Measurements from ENCODE around the gene PDE6A.

- RRBS: no CpG with 5 or more reads among the region's 7 CpGs
These were observed 50.1 kb upstream of the SPINK14 start for GRCh38 chr5:148118311-148118677.

GRCh38 chr5:148342920-148343417 is 7.6 kb downstream of the SPINK9 start:
- RRBS: no CpG with 5 or more reads among the region's 2 CpGs

DNA sequence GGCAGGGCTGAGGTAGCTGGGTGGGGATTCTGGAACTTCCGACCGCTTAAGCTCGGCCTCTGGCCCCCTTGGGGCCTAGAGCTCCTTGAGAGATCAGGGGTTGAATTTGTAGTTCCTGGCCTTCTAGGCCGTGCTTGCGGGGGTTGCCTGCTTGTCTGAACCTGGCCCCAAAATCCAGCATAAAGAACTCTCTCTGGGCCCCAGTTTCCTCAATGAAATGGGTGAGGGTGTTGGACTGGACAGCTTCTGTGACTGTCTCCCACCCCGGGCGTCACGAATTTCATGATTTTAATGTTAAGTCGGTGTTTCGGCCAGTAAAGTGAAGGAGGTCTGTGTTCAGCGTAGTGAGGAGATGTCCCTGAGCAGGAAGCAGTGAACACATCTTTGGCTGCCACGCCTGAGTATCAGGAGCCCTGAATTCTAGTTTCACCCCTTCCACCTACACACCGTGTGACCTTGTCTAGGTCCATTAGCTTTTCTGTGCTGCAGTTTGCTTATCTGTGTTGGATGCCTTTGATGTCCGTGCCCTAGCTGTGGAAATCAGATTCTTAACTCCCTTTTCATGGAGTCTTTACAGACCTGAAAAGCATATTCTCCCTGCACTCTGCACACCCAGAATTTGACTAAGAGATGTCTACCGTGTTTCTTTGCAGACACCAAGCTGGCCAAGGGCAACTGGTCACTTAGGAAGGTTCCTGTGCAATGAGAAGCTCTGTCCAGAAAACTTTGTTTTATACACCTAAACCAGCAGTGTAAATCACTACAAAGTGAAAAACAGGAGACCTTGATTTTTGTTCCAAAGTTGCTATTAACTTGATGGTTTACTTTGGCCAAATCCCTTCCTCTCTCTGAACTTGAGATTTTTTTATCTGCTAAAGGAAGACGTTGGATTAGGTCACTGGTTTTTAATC is 600 bp downstream of the FBXO38 start:
- RRBS: no CpG with 5 or more reads among the region's 16 CpGs

DNA sequence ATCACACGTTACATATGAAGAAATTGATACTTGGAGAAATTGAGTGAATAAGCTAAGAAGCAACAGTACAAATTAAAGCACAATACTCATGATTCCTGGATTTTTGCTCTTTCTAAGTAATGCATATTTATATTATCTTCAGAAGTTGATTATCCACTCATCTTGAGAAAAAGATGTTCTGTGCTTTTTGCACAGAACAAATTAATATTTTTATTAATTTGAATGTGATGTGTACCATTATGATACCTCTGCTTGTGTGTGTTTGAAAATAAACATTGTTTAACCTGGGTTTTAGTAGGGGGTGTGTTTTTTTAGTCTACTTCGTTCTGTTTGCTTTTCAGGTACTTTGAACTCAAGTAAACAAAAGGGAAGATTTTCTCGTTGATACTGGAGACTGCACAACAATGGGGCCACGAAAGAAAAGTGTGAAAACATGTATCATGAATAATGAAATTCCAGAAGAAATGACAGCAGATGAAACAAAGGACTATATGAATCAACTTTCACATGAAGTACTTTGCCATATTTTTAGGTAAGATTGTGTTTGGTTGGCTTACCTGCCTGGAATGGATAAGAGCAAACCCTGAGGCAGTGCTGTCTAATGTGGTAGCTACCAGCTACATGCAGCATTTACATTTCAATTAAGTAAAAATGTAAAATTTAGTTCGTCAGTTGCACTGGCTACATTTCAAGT is 10.8 kb downstream of the FBXO38 start:
- RRBS: no CpG with 5 or more reads among the region's 5 CpGs

DNA sequence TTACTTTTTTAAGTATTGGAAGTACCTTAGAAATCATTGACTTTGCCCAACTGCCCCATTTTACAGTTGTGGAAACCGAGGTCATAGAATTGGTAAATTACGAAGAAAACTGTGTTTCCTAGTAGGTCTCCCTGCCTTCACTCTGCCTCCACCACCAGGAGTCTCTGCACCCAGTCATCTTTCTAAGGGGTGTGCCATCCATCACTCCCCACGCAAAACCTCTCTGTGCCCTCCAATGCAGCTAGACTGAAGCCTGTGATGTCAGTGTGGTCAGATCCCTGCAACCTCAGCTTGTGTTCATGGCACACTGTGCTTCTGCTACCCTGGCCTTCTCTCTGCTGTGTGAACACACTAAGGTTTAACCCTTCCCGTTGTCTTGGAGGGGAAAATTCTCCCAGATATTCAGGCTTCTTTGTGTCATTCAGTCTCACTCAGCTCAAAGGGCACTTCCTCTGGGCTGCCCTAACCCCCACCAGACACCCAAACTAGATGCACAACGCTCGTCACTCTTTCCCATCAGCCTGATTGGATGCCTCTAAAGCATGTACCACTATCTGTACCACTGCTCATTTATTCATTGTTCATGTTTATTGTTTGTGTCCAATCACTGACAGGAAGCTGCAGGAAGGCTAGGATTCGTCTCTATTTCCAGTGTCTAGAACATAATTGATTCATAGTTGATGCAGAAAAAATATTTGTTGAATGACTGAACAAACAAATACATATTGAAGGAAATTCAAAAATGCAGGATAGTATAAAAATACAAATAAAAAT is 18.4 kb downstream of the ADRB2 start:
- RRBS: no CpG with 5 or more reads among the region's 7 CpGs

DNA sequence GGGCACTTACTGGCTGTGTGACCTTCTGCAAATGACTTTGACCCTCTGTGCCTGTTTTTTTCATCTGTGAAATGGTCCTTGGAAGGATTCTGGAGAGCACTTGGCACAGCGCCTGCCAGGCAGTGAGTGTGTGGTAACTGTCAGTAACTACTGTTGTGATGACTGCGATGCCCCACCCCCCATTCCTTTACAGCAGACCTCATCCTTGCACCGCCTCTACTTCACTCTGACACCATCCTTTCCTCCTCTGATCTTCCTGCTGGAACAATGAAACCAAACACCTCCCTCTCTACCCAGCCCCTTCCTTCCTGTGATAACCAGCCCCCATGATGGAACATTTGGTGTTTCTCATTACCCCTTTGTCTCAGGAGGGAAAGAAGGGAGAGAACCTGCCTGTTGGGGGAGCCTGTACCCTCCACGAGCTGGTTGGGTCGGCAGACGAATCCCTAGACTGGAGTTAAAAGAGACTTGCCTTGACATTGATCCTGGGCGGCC is 34.4 kb upstream of the GRPEL2 start:
- RRBS: no CpG with 5 or more reads among the region's 7 CpGs

- RRBS: no CpG with 5 or more reads among the region's 3 CpGs
These were observed 25.1 kb upstream of the GRPEL2 start for GRCh38 chr5:149320261-149320548.

GRCh38 chr5:149344755-149345106 is 568 bp upstream of the GRPEL2 start:
- RRBS: no CpG with 5 or more reads among the region's 5 CpGs

DNA sequence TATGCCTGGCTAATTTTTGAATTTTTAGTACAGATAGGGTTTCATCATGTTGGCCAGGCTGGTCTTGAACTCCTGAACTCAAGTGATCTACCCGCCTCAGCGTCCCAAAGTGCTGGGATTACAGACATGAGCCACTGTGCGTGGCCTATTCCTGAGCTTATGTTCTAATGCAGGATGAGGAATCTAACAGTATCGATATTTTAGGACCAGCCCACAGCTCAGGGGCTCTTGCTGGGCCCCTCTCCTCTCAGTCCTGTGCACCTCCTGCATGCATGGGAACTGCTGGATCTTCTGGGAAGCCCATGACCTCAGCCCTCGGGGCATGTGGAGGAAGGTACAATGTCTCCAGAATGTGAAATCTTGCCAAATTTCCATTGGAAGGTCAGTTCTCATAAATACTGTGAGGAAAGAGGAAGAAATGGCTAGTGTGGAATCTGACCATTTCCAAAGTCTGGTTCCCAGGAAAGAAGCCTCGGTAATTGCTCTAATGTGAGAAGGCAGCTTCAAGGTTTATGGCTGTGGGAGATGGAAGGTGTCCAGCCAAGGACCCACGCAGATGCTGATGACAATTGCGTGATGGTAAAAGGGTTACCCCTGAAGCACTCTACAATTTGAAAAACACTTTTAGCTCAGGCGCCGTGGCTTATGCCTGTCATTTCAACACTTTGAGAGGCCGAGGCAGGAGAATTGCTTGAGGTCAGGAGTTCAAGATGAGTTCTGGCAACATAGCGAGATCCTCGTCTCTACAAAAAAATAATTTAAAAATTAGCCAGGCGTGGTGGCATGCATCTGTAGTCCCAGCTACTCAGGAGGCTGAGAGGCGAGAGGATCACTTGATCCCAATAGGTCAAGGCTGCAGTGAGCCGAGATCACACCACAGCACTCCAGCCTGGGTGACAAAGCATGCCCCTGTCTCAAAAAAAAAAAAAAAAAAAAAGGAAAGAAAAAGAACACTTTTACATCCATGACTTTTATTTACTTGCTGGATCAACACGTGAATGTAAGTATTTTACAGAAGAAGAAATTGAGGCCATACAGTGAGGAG is 8.1 kb upstream of the IL17B start:
- RRBS: no CpG with 5 or more reads among the region's 17 CpGs

GRCh38 chr5:149414133-149415078 is 35.3 kb upstream of the IL17B start:
- RRBS: no CpG with 5 or more reads among the region's 10 CpGs

- RRBS: no CpG with 5 or more reads among the region's 5 CpGs
These were observed 76.9 kb downstream of the CSNK1A1 start for GRCh38 chr5:149474254-149474882.

GRCh38 chr5:149616559-149616854 is 35.2 kb downstream of the ARHGEF37 start:
- RRBS: no CpG with 5 or more reads among the region's 3 CpGs

- RRBS: no CpG with 5 or more reads among the region's 15 CpGs
These were observed 54.3 kb upstream of the PPARGC1B start for GRCh38 chr5:149675483-149676527.

GRCh38 chr5:149693852-149694500 is 36.1 kb upstream of the PPARGC1B start:
- RRBS: no CpG with 5 or more reads among the region's 8 CpGs

DNA sequence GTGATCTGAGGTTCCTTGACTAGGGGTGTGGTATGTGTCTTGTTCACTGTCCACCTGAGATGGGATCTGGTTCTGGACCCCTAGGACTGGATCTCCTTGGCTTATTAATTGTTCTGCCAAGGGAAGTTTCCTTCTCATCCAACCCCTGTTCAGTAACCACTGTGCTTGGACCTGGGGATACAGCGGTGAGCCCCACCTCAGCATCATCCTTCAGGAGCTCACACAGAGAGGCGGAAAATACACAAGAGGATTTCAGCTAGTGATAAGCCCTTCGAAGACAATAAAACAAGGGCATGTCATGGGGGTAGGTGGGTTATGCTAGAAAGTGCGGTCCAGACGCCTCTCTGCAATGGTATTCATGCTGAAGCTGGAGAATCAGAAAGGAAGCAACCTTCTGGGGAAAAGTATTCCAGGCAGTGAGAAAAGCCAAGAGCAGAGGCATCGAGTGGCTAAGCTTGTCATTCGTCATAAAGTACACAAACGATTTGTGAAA is 26.7 kb downstream of the PPARGC1B start:
- RRBS: no CpG with 5 or more reads among the region's 8 CpGs

DNA sequence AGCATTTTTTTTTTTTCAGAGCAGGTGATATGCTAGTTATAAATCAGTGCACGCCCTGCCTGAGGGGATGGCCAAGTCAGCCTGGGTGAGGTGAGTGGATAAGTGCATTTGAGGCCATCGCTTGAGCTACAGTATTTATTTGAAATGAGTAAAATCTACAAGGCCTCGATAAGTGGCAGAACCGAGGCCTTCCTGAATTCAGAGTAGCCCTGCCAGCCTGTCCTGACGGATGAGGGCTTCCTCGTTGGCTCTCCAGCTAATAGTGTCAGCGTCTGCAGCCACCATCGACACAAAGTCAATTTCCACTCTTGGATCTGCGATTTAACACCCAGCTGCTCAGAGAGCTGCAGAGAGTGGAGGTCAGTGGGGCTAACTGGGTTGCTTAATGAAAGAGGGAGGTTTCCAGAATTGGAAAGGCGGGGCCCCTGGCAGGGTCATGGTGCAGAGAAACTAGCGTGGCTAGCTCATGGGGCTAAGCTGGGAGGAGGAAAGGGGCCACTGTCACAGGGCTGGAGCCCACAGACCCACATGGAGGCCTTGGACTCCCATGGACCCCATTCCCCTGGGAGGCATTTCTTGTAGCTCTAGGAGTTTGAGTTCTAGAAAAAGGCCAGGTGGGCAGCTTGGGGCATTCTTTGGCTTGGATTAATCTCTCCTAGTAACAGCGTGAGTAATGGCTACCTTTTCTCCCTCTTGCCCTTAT is 27.4 kb downstream of the PPARGC1B start:
- RRBS: no CpG with 5 or more reads among the region's 12 CpGs

GRCh38 chr5:149789767-149790719 is 59.9 kb downstream of the PPARGC1B start:
- RRBS: no CpG with 5 or more reads among the region's 3 CpGs

DNA sequence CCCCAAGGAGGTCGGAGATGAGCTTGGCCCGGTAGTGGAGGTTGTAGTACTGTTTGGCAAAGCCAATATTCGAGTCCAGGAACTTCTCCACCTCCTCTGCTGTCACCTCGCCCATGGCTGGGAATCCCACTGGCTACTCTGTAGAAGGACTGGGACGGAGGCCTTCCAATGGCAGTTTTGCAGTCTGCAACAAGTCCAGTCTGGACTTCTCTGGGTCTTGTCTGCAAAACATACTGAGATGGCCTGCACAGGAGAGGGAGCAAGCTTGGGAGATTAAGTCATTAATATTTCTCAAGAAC is at the start of gene PDE6A:
Gene PDE6A, minus strand, starts transcription at position 235 of the 299 bp plus-strand sequence.
- RRBS: no CpG with 5 or more reads among the region's 5 CpGs

DNA sequence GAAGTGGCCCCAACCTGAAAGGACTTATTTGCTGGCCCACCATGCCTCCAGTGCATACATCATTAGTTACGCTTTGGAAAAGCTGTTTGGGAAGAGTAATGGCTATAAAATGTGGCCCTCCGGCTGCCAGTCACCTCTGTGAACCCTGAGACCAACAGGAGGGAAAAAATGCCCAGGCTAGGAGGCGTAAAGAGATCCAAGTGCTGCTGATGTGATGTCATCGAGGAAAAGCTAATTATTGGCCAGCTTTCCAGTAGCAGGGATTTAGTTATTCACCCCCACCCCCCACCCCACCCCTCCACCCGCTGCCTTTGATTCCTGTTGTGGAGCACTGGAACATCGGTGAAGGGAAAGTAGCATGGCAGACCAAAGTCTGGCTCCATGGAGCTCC is 2.6 kb upstream of the SLC26A2 start:
- RRBS: no CpG with 5 or more reads among the region's 6 CpGs

DNA sequence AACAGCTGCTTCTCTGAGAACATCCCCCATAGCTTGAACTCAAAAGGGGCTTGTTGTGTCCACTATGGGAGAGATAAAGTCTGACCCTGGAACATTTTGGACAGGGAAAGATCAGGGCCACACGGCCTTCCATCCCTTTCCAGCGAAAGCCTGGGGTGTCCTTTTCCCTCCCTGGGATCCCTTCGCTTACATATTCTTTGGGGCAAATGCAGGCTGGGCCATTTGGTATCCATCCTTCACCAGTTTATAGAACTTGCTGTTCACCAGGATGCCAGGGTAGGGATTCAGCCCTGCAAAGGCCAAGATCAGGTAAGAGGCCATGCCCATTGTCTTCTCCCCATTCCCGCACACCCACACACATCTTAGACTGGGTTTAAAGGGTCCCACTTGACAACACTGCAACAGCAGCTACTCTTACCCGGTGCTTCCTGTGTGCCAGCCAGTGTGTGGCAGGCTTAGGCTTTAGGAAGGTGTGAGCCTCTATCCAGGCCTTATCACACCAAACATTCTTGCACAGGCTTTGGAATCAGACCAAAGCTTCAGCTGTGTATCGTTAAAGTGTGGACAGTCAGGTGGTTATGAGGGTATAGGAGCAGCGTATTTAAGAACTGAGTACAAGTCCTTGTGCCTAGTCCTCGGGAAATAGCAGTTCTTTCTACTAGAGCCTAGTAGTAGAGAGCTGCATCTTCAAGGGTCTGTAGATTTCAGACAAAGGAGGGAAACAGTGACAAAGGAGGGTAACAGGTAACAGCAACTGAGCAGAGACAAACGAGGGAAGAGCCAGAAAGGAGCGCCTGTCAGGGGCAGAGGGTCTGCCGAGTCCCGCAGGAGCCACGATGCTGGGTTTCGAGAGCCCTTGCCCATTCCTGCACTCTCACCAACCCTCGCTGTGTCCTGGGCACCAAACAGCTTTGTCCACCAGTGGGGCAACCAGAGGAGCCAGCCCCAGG is 31.0 kb downstream of the CSF1R start:
- RRBS: no CpG with 5 or more reads among the region's 15 CpGs

Data from renal cortical epithelial cell (primary cell).